IMR-90 (cell line): ENCODE results near the genes TEDDM1, SHCBP1L and ARPC5.

DNA sequence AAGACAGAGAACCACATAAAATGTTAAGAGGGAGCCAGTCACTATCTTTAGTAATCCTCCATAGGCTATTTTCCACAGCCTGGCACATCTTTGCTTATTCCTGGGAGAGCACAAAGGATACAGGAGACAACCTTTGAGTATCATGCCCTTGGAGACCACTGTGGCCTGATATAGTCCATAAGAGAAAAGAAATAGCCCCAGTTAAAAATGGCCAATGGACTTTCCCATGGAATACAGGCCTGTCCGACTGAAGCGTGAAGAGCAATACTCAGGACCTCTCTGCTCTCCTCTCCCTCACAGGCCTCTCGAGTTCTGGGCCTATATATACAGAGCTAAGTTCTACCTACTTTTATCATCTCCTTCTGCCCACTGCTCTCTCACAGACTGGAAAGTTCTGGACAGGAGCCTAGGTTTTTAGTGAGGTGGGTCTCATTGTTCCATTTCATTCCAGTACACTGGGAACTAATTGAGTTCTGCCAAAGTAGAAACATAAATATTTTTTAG is at the start of gene TEDDM1:
TSS of gene TEDDM1 (minus strand) at position 326 of the 504 bp plus-strand sequence.
- RRBS = no CpG with 5 or more reads among the region's 3 CpGs
CAGE:
- cytosol, long polyA plus RNA = no peak
- long polyA plus RNA = no peak
- nucleus, long polyA plus RNA = no peak

GRCh38 chr1:182588051-182588589 is 936 bp downstream of the RNASEL start:
- RRBS = no CpG with 5 or more reads among the region's 5 CpGs
CAGE:
- cytosol, long polyA plus RNA = no peak
- long polyA plus RNA = no peak
- nucleus, long polyA plus RNA = no peak

DNA sequence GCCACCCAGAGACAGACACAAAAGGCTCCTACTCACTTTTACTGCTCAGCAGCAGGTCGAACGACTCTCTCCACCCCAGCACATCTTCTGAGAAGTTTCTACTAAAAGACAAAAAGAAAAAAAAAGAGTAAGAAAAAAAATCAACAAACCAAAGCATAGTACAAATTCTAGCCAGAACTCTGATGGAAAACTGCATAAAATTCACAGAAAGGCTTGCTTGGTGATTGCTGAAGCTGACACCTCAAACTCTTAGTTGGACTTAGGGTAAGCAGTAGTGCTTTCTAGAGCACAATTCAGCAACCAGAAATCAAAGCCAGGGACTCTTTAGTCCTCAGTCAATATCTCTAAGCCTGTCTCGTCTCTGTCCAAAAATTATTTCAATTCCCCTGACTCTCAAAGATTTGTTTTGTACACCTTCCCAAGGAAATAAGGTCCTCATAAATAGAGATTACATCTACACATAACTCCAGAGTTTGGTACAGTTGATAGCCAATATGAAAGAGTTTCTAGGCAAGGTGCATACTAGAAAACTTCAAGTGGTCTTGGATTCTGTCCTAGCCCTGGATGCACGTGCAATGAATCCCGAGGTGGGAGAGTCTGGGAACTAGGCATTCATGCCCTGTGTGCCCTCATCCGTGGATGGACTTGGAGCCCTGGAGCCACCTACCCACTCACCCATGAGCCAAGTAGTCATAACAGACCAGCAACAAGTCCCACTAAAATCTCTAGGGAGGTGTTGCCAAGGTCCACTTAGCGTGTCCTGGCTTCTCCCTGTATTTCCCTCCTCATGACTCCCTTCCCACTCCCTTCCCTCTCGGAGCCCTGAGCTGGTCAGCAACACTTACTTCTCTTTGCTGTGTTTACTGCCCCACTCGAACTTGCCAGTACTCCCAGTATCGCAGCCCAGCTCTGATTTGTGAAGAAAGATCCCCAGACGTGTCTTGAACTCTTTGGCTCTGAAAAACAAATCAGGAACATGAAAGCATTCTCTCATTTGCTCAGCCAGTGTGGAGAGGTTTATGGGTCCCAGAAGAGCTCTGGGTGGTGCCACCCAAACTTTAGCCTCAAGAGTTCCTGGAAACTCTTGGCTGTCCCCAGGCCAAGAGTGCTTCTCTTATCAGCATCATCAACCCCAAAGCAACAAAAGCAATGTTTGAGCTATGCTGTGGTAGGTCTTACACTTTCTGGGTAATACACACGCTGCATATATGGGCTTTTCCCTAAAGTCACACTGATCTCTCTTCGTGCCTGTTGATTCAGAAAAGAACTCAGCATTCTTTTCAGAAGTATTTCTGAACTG is 1.4 kb downstream of the RGS16 start:
- RRBS = no CpG with 5 or more reads among the region's 13 CpGs
CAGE:
- cytosol, long polyA plus RNA = no peak
- long polyA plus RNA = no peak
- nucleus, long polyA plus RNA = no peak

GRCh38 chr1:182611232-182611807 is 7.1 kb upstream of the RGS16 start:
- RRBS = no CpG with 5 or more reads among the region's 4 CpGs
CAGE:
- cytosol, long polyA plus RNA = no peak
- long polyA plus RNA = no peak
- nucleus, long polyA plus RNA = no peak

- RRBS = no CpG with 5 or more reads among the region's 3 CpGs
CAGE:
- cytosol, long polyA plus RNA = no peak
- long polyA plus RNA = no peak
- nucleus, long polyA plus RNA = no peak
Measured at GRCh38 chr1:182629696-182630080, 25.5 kb upstream of the RGS16 start.

- RRBS = no CpG with 5 or more reads among the region's 6 CpGs
CAGE:
- cytosol, long polyA plus RNA = no peak
- long polyA plus RNA = no peak
- nucleus, long polyA plus RNA = no peak
Measured at GRCh38 chr1:182881146-182881732, 42.1 kb downstream of the DHX9 start.

- RRBS = no CpG with 5 or more reads among the region's 32 CpGs
CAGE:
- cytosol, long polyA plus RNA = no peak
- long polyA plus RNA = no peak
- nucleus, long polyA plus RNA = no peak
Measured at GRCh38 chr1:182953051-182953340, at the start of gene SHCBP1L. SHCBP1L (minus strand) TSS chr1:182953166.

GRCh38 chr1:182953371-182953788 is 414 bp upstream of the SHCBP1L start:
- RRBS = no CpG with 5 or more reads among the region's 10 CpGs
CAGE:
- cytosol, long polyA plus RNA = no peak
- long polyA plus RNA = no peak
- nucleus, long polyA plus RNA = no peak

DNA sequence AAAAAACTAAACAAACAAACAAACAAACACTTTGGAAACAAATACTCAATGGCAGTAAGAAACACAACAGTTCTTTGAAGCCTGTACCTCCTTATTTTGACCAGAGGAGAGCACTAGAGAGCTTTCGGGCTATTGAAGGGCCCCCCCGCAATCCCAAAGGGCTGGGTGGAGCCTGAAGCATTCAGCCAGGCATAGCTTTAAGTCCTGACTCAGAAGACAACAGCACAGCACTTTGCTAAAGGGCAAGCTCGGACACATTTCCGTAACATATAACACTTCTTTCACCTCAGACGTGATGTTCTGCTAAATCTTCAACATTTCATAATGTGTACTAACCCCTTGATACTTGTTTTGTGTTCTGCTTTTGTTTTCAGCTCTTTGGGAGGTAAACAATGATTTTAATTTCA is 9.6 kb upstream of the SHCBP1L start:
- RRBS = no CpG with 5 or more reads among the region's 5 CpGs
CAGE:
- cytosol, long polyA plus RNA = no peak
- long polyA plus RNA = no peak
- nucleus, long polyA plus RNA = no peak

DNA sequence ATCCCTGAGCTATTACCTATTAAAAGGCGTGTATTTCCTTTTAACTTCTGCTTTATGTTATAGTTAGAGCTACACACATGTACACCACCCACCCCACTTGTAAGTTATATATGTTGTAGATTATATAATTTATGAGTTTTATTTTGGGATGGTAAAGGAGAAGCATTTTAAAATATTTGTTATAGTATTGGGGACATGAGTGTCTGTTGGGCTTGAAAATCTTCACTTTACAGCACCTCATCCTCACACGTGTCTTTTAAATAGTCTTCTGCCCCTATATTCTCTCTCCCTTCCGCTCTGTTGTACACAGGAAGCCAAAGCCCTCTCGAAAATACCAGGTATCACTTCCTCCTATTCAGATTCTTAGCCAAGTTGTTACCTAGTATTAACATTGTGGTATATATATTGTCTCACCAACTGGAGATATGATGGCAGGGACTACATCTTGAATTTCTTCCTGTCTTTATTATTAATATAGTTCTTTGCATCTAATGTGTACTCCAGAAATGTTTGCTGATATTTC is 25.4 kb downstream of the LAMC1 start:
- RRBS = no CpG with 5 or more reads among the region's 4 CpGs
CAGE:
- cytosol, long polyA plus RNA = no peak
- long polyA plus RNA = no peak
- nucleus, long polyA plus RNA = no peak

GRCh38 chr1:183121552-183122375 is 64.3 kb upstream of the LAMC2 start:
- RRBS = no CpG with 5 or more reads among the region's 12 CpGs
CAGE:
- cytosol, long polyA plus RNA = no peak
- long polyA plus RNA = no peak
- nucleus, long polyA plus RNA = no peak

DNA sequence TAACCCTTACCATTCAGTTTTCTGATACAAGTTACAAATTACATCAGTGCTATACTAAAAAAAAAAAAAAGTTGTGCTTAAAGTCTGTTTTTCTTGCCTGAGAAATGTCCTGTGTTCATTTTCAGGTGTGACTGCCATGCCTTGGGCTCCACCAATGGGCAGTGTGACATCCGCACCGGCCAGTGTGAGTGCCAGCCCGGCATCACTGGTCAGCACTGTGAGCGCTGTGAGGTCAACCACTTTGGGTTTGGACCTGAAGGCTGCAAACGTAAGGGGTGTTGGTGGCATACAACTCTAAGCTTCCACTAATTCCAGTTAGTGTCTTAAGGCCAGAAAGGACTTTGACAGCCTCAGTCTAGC is 60.1 kb upstream of the LAMC2 start:
- RRBS = no CpG with 5 or more reads among the region's 5 CpGs
CAGE:
- cytosol, long polyA plus RNA = no peak
- long polyA plus RNA = no peak
- nucleus, long polyA plus RNA = no peak

- RRBS = no CpG with 5 or more reads among the region's 7 CpGs
CAGE:
- cytosol, long polyA plus RNA = no peak
- long polyA plus RNA = no peak
- nucleus, long polyA plus RNA = no peak
Measured at GRCh38 chr1:183178339-183178940, 7.6 kb upstream of the LAMC2 start.

DNA sequence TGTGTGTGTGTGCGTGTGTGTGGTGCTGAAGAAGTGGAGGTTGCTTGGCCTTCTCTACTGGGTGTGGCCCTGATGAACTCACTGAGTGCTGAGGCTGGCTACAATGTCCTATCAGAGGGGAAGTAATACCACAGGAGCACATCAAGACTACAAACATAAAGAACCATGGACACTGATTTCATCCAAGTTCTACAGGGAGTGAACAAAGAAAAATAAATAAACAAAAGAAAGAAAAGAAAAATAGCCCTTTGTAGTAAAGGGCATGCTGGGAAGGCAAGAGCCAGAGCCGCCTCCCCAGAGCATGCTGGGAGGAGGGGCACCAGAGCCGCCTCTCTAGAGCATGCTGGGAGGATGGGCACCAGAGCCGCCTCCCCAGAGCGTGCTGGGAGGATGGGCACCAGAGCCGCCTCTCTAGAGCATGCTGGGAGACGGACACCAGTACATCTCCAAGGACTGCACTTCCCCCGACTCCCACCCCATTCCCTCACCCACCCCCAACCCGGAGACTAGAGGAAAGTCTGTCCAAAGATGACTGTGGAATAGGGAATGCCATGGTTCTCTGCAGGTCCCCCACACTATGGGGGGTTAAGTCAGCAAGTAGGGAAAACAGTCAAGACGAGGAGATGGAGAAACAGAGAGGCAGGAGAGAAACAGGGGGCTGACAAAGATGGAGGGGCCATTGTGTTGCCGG is 66.0 kb downstream of the LAMC2 start:
- RRBS = no CpG with 5 or more reads among the region's 11 CpGs
CAGE:
- cytosol, long polyA plus RNA = no peak
- long polyA plus RNA = no peak
- nucleus, long polyA plus RNA = no peak

DNA sequence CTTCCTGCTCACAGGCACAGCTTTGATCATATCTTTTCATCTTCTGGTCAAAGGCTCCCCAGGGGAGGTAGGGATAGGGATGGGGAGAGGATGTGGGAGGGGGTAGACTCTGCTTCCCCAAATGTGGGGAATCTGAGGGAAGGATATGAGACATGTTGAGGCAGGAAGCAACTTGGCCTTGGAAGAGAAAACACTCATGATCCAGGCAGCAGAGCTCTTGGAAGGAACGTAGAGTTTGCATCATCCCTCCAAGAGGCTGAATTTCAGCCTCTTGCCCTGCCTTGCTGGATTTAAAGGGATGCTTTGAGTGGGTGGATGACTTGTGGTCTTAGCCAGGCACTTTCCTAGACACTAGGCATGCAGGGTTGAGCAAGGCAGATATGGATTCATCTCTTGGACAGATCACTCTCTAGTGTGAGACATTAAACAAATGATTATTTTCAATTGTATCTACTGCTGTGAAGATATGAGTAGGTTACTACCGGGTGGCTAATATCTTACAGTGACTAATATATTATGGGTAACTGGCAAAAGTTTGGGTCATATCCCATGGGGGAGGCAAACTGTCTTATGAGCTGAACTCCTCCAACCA is 82.0 kb downstream of the LAMC2 start:
- RRBS = no CpG with 5 or more reads among the region's 2 CpGs
CAGE:
- cytosol, long polyA plus RNA = no peak
- long polyA plus RNA = no peak
- nucleus, long polyA plus RNA = no peak

GRCh38 chr1:183281572-183282229 is 95.6 kb downstream of the LAMC2 start:
- RRBS = no CpG with 5 or more reads among the region's 13 CpGs
CAGE:
- cytosol, long polyA plus RNA = no peak
- long polyA plus RNA = no peak
- nucleus, long polyA plus RNA = no peak

- RRBS = no CpG with 5 or more reads among the region's 4 CpGs
CAGE:
- cytosol, long polyA plus RNA = no peak
- long polyA plus RNA = no peak
- nucleus, long polyA plus RNA = no peak
Measured at GRCh38 chr1:183555639-183556687, 34.3 kb downstream of the NCF2 start.

GRCh38 chr1:183580237-183580741 is 10.0 kb downstream of the NCF2 start:
- RRBS = no CpG with 5 or more reads among the region's 11 CpGs
CAGE:
- cytosol, long polyA plus RNA = no peak
- long polyA plus RNA = no peak
- nucleus, long polyA plus RNA = no peak

DNA sequence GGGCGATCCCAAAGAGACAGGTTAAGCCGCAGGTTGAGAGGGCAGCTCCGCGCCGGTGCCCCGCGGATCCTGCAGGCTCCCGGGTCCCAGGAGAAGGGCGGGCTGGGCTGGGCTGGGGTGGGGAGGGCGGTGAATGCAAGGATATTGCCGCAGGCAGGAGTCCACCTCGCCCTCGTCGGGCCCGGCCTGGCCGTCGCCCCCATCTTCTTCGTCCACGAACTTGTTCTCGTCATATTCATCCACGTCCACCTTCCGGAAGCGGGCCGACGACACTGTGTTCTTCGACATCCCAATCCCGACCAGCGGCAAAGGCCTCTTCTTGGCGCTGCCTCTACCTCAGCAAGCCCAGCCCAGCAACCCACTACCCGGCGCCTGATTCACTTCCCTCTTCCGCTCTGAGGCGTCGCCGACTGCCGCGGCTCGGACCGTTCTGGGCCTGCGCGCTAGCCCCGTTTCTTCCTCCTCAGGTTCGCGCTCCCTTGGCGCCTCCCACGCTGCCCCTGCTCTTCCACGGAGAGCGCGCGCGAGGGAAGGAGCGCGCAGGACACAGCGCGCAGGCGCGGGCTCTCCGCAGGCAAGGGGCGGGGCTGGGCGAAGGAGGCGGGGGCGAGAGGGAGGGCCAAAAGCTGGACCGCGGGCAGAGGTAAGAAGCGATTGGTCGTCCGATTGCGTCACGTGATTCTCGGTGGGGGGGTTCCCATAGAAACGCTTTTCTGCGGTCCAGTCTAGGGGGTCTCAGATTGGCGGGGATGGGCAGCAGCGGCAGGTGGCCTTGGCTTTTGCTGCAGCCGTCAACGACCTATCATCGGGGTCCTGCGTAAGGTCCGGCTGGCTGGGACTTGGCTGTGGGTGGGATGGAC is at the start of gene ARPC5:
TSS of gene ARPC5 (minus strand) at position 412 of the 860 bp plus-strand sequence.
- RRBS = under 1% methylated on average over 20 of the region's 79 CpGs
CAGE:
- cytosol, long polyA plus RNA = start-site peak on the minus strand centred at position 315 of the sequence, 237 bp wide, 6,375 and 12,173 reads in 2 replicates
- long polyA plus RNA = start-site peak on the minus strand centred at position 315 of the sequence, 237 bp wide, 6,823 and 13,412 reads in 2 replicates
- nucleus, long polyA plus RNA = start-site peak on the minus strand centred at position 351 of the sequence, 95 bp wide, 305 and 302 reads in 2 replicates; start-site peak on the plus strand centred at position 691 of the sequence, 77 bp wide, 53 and 68 reads in 2 replicates

DNA sequence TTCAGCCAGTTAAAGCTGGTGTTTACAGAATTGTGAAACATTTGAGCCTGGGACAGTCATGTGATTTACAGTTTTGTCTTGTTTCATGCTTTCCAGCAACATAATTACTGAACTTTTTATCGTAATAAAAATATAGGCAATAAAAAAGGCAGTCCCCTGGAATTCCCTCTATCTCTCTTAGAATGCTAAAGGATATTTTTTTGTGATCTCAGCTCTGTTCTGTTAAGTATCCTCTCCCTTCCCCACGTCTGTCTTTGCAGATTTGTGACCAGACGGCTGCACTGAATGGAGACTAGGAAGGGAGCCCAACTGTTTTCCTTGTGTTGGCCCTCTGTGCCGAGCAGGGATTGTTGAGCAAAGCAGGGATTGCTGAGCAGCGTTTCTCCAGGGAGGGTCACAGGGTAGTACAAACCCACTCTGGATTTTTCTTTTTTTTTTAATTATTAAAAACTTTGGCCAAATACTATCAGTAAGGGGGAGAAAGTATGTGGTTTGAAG is 70.2 kb upstream of the RGL1 start:
- RRBS = no CpG with 5 or more reads among the region's 5 CpGs
CAGE:
- cytosol, long polyA plus RNA = no peak
- long polyA plus RNA = no peak
- nucleus, long polyA plus RNA = no peak